ENCODE data around the genes LIPJ, LIPN and IFIT2.

GRCh38 chr10:87081903-87082655 is 12.6 kb downstream of the GLUD1 start:
- RRBS, result no CpG with 5 or more reads among the region's 1 CpG

GRCh38 chr10:87170424-87170904 is 54.8 kb upstream of the NUTM2A start:
- RRBS, result no CpG with 5 or more reads among the region's 3 CpGs

DNA sequence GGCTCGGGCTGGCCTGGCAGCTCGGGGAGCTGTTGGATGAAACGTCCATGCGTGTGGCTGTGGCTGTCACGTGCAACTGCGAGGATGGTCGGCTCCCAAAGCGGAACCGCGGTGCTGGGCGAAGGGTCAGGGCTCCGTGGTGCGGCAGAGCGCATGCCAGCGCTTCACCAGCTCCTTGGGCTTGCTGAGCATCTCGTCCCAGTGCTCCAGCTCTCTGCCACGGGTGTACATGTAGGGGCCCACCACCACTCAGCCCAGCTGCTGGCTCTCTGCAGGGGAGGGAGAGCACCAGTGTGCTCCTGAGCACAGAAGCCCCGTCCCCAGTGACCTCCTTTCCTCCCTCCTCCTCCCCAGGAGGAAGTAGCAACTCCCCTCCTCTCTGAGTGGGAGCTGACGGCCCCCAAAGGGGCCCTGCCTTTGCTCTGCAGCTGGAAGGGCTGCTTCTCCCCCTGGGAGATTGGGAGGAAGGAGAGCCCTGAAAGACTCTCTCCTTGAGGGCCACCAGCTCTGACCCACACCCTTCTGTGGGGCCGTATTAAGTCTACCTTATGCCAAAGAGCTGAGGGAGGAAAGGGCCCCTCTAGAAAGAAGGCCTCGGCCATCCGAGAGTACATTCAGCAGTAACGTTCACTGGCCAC is 11.1 kb upstream of the NUTM2A start:
- RRBS, result no CpG with 5 or more reads among the region's 23 CpGs

- RRBS, result 4% methylated on average over 4 of the region's 62 CpGs
These were observed 490 bp downstream of the MINPP1 start for GRCh38 chr10:87504997-87505769.

DNA sequence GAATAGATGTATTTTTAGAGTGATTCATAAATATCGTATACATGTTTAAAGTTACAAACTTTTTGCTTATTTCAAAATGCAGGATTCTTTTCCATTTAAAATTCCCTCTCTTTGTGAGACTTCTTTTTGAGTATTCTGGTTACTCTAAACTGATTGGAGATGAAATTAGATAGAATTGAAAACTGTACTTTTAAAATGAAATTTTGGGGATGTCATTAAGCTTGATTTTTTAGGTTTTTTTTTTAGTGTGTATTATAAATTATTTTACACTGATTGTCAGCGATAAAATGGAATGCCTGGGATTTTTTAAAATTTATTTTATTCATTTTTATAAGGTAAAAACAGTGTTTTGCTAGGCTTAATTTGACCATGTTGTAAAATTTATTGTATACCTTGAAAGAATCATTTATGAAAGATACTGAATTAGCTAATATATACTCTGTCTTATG is 8.5 kb downstream of the PTEN start:
- RRBS, result no CpG with 5 or more reads among the region's 2 CpGs

DNA sequence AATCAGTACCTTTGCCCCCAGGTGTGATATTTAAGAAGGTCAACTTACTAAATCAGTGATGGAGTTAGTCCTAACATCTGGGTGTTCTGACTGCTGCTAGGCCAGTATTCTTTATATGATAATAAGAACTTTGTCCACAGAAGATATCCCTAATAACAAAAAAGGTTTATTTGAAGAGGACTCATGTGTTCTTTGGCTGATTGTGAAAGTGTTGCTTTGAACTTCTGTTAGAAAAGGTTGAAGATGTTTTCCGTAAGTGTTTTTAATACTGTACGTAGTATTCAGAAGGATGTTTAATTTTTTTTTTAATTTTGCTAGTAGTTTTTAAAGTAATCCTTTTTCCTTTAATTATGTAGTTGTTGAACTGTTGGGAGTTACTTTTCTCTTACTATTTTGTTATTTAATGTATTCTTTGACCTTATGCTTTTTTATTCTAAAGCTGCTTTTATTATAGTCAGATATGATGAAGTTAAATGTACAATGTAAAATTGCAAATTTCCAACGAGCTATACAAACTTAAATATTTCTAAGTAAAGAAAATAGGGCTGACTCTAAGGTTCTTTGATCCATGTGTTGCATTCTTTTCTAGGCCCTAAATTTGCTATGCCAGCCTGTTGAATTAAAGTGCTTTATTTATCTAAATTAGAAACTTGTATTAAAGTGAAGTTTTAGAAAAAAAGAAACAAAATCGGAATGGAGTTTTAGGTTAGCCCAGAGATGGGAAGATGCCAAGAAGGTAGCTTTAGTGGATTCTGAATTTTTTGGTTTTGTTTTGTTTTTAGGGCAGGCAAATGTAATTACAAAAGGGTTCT is 10.5 kb downstream of the PTEN start:
- RRBS, result no CpG with 5 or more reads among the region's 4 CpGs

- RRBS, result no CpG with 5 or more reads among the region's 5 CpGs
These were observed 283.7 kb downstream of the PTEN start for GRCh38 chr10:88147107-88147557.

DNA sequence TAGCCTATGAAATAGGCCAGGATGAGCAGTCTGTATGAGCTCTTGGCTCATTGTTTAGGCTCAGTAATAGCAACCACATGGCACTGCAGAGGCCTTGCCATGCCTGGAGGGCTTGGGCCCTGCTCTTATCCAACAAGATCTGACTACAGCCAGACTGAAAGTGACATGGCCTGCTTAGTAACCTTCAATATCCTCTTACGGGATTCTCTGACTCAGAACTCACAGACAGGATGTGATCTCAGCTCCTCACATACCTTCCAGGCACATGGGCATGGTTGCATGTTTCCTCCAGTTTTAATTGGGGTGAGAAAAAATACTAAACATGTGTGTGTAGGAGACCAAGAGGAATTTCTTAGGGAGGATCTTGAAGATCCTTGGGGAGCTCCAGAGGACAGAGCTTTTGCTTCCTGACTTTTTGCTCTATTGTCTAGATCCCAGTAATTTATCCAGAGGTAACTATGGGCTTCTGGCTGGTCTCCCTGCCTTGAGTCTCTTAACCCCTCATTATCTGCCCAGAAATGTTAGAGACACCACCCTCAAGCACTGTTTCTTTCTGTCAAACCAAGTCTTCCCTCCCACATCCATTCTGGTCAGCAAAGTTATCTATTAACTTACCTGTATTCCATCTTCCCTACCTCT is 289.5 kb downstream of the PTEN start:
- RRBS, result no CpG with 5 or more reads among the region's 1 CpG

DNA sequence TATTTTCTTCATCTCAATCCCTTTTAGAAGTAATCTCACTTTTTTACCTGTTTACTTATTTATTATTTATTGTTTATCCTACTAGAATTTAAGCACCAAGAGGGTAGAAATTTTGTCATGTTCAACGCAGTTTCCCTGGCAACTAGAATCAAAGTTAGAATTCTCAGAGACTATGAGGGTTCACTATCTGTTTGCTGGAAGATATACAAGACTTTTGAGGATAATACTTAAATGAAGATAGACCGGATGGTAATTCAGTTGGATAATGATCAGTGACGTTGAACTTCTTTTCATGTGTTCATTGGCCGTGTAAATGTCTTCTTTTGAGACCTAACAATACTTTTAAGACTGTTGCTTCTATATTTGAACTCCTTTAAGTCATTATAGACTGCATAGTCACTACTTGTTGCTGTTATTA is at the start of gene LIPJ:
LIPJ (plus strand) TSS at position 166 of the 418 bp plus-strand sequence.
- RRBS, result no CpG with 5 or more reads among the region's 4 CpGs

GRCh38 chr10:88759587-88760232 is at the start of gene LIPN:
Gene LIPN, plus strand, starts transcription at chr10:88760020.
- RRBS, result no CpG with 5 or more reads among the region's 5 CpGs

DNA sequence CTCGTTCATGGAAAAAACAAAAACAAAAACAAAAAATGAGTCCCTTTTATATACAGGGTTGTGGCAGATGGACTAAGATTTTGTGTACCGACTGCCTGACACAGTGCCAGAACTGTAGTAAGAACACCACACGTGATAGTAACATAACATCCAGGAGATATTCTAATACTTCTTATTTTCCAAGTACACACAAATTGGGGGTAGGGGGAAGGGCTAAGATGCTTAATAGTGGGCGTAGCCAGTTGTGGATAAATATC is 527 bp upstream of the STAMBPL1 start:
- RRBS, result no CpG with 5 or more reads among the region's 4 CpGs

- RRBS, result no CpG with 5 or more reads among the region's 11 CpGs
These were observed 863 bp downstream of the STAMBPL1 start for GRCh38 chr10:88880956-88881260.

DNA sequence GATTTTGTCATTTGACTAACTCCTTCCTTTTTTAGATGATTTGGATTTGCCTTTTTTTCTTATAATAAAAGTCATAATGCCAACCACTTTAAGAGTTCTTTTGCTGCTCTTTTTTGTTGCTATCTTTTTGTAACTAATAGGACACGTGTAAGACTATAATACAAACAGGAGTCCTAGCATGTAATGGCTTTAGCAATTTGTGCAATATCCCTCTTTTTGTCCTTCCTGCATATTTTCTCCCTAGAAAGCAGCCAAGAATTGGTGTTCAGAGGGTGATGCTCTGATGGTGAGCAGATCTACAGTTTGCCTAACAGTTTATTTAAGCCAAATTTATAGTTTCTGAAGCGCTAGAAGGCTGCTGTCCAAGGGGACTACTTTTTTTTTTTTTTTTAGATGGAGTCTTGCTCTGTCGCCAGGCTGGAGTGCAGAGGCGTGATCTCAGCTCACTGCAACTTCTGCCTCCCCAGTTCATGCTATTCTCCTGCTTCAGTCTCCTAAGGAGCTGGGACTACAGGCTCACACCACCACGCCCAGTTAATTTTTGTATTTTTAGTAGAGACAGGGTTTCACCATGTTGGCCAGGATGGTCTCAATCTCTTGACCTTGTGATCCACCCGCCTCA is 18.9 kb upstream of the FAS start:
- RRBS, result no CpG with 5 or more reads among the region's 6 CpGs

DNA sequence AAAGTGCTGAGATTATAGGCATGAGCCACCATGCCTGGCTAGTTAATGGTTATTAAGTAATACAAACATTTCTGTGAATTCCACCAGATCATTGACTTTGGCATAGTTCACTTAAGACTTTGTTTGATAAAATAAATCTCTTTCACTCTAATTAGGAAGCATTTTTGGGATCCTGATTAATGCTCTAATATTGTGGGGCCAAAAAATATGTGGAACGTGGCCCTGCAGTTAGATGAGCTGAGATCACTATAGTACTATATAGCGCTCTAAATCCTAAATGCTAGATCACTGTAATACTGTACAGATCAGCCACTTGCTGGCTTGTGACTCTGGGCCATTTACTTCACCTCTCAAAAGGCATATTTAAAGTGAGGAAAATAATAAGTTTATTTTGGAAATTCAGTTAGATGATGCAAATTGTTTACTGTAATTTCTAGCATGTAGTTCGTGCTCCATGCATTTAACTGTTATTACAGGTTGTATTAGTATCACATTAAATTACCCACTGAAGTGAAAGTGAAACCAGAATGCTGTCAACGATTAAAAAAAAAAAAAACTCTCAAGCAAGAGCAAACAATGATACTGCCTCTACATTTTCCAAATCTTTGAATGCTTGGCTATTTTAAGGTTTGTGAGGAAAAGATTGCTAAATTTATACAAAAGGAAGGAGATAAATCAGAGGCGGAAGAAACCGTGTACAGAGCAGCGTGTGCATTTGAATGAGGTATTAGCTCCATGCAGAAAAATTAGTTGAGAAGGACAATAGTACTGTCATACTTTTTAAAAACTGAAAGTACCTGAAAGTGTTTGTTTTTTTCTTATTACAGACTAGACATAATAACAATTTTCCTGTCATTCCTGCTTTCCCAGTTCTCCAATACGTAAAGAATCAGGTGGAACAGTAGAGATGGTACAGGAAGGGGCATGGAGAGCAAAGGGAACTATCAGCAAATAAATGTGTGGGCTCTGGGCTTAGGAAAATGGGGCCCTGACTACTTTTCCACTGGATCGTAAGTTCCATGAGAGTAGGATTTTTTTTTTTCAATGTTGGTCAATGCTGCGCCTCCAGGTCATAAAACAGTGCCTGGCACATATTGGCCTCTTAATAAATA is 15.6 kb upstream of the FAS start:
- RRBS, result no CpG with 5 or more reads among the region's 10 CpGs

DNA sequence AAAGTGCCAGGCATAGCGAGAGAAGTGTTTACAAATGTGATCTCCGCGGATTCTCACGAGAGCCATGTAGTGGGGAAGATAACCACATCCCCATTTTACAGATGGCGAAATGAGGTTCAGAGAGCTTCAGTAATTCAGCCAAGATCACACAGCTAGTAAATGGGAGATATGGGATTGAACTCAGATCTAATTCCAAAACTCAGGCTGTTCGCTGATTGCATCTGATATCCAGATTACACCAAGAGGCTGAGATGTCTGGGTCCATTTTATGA is 1.3 kb downstream of the FAS start:
- RRBS, result no CpG with 5 or more reads among the region's 6 CpGs

DNA sequence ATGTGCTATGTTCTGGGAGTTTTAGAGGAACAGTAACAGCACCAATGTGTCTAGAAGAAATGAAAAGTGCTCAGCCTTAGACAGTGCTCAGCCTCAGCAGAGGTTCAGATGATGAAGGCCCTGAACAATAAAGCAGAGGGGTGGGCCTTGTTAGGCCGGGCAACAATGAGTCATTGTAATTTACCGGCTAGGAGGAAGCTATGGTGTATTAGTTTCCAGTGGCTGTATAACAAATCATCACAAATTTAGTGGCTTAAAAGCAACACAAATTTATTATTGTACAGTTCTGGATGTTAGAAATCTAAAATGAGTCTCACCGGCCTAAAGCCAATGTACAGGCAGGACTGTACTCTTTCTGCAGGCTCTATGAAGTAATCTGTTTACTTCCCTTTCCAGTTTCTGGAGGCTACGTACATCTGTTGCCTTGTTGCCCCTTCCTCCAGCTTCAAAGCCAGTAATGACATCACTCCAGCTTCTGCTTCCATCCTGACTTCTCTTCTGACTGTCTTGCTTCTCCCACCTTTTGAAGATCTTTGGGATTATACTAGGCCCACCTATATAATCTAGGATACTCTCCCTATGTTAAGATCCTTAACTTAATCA is 84.5 kb downstream of the CH25H start:
- RRBS, result 80% methylated on average over 1 of the region's 4 CpGs

GRCh38 chr10:89301649-89302573 is at the start of gene IFIT2:
Gene IFIT2, plus strand, starts transcription at chr10:89302046.
- RRBS, result no CpG with 5 or more reads among the region's 10 CpGs

- RRBS, result no CpG with 5 or more reads among the region's 7 CpGs
These were observed 53.4 kb downstream of the PANK1 start for GRCh38 chr10:89591463-89592313.

- RRBS, result no CpG with 5 or more reads among the region's 6 CpGs
These were observed 36.2 kb downstream of the KIF20B start for GRCh38 chr10:89737275-89738224.